Peritoneum (tissue), 1 donor: ENCODE measurements around a stretch of chr1.

GRCh38 chr1:205455305-205455777 is 504 bp downstream of the BLACAT1 start:
- PRO-cap, result no peak

- PRO-cap, result no peak
Measured at GRCh38 chr1:205474003-205474241, 18.1 kb upstream of the BLACAT1 start.

- PRO-cap, result no peak
Measured at GRCh38 chr1:205505030-205505654, 673 bp downstream of the CDK18 start.

DNA sequence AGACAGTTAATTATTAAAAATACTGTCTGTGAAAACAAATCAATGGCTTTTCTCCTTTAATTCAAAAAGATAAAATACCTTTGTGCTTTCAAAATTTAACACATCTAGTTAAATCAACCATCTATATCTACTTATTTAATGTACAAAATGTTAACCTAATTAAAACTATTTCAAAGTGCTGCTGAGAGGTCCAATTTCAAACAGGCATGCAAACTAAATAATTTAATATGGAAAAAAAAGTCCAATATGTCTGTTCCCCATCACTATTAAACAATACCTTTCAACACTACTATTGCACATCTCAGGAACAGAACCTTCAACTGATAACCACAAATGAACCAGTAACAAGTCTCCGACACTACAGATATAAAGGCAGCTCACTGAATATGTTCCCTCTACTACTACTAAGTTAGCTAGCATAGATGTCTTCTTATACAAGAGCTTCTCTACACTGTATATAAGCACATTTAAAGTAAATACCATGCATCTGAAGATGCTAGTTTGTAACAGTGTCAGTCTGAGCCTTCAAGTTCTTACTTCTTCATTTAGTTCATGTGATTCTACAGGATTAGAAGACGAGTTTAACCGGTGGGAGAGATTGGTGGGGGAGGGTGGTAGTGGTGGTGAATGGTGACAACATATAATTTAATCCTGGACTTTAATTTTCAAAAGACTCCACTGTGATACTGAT is 17.4 kb downstream of the ELK4 start:
- PRO-cap, result no peak

- PRO-cap, result no peak
Measured at GRCh38 chr1:205670468-205671596, 9.5 kb downstream of the SLC45A3 start.

DNA sequence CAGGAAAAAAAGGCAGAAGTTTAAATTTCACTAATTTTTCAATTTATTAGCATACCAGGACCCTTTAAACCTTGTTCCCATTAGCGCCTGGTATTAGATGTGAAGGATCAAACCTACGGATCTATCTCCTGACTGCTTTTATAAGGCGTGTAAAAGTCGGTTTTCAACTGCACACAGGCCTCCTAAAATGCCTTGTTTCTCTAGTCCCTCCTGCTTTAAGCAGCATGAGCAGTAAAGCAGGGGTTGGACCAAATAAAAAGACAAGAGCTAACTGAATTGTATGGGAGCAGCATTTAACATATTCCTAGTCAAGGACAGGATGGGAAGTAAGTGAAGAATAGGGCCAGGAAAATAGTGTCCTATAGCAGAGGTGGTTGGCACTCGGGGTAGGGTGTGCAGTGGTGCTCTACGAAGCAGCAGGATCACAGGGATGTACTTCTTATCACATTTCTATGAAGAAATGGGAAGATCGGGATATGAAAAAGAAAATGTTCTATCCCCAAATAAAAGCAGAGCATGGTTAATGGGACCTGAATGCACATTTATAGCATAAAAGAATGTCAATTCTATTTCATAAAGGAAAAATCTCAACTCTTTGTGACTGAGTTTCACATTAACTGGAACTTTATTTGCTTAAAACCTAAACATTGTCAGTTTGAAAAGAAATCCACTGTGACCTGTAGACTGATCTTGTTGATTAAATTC is 33.1 kb downstream of the NUCKS1 start:
- PRO-cap, result no peak

DNA sequence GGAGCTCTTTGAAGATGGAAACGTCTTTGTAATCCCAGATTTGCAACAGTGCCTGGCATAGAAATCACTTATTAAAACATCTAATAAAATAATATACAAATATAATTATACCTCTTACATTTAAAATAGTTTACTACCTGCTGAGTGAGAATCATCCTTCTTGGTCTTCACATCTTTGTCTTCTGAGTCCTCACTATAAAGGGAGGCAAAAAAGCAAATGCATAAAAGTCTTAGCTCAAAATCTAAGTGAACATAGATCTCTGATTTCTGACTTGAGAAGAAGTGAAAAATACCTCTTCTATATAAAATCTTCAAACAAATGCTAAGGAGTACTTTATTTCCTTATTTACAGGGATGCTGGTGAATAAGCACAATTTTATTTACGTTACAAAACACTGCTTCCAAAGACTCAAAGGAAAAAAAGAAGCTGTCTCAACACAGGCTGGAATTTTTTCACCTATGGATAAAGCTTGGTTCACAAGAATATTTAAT is 26.1 kb downstream of the NUCKS1 start:
- PRO-cap, result no peak

DNA sequence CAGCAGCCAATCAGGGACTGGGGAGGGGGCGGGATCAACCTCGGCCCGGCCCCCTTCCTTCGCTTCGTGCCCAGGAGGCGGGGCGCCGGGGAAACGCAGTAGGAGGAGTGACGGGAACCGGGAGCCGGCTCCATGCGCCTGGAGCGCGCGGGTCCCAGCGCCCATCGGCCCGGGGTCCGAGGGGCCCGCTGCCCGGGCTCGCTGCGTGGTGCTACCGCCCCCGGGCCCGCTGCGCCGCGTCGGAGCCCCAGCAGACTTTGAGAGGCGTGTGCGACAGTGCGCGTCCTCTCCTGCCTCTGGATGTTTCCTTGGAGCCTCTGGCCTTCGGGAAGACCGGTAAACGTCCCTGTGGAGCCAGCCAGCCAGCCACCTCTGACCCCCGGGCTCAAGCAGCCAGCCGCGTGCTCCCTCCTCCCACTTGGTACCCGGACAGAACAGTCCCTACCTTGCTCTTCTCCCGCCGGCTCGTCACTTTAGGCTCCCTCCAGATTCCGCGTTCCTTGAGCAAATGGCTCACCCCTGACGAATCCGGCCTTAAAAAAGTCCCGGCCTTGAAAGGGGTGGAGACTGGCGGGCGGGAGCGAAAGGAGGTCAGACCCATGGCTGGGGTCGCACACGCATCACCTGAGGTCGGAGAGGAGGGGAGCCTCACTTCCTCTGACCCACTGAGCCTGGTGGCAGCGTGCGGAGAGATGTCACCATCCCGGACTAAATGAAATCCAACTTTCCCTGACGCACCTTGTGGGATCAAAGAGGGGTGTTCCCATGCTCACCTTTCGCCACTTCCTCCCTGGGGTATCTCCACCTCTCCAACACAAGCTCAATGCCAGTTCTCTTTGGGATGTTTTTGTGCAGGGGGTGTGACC is 485 bp upstream of the SLC41A1 start:
- PRO-cap, result bidirectional peak, plus-strand start at position 101 of the sequence, minus-strand start outside the sequence; unidirectional peak, minus-strand start at position 475 of the sequence; unidirectional peak, minus-strand start at position 510 of the sequence

DNA sequence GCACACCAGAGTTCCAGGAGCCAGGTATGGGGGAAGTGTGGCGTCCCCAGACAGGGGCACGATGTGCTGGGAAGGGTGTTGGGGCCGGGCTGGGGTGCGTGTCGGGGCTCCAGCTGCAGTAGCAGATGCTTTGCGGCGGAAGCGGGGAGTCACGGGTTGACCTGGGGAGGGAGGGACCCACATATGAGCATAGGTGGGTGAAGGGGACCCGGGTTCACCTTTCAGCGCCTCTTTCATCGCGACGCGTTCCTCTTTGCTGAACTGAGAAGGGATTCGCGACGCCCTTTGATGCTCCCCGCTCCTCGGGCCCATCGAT is 288 bp downstream of the PM20D1 start:
- PRO-cap, result no peak

DNA sequence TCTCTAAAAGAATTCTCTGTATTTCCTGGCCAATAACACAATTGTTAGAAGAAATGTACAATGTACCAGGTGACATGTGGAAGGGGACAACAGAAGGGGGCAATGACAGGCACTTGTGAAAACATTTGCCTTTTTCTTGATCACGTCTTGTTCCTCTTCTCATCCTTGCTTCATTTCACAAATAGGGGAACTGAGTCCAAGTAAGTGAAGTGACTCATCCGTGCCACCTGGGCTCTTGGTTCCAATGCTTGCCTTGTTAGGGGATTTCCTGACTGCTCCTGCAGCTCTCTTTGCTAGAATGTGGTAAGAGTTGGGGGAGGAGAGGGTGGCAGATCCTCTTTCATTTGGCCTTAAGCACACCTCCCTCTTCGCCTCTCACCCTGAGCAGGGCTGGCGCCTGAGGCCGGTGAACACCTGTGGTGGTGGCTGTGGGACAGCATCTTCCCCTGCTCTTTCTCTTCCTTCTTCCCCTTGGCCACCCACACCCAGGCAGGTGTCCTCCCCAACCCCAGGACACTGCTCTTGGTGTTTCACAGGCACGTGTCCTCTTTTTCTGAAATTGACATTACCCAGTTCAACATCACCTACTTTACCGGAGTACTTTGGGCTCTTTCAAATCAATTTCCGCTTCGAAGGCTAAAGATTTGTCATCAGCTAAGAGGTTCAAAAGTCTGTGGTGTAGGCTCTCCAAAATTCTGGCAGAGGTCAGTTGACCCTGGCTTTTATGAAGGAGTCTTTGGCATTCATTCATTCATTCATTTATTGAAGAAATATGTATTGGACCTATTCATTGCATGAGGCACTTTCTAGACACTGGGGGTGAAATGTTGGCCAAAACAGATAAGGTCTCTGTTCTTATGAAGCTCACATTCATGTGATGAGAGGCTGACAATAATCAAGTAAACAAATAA is 2.1 kb upstream of the RHEX start:
- PRO-cap, result no peak

- PRO-cap, result no peak
Measured at GRCh38 chr1:206444967-206445605, 25.2 kb upstream of the IKBKE start.

GRCh38 chr1:206455294-206456432 is 14.6 kb upstream of the IKBKE start:
- PRO-cap, result no peak

DNA sequence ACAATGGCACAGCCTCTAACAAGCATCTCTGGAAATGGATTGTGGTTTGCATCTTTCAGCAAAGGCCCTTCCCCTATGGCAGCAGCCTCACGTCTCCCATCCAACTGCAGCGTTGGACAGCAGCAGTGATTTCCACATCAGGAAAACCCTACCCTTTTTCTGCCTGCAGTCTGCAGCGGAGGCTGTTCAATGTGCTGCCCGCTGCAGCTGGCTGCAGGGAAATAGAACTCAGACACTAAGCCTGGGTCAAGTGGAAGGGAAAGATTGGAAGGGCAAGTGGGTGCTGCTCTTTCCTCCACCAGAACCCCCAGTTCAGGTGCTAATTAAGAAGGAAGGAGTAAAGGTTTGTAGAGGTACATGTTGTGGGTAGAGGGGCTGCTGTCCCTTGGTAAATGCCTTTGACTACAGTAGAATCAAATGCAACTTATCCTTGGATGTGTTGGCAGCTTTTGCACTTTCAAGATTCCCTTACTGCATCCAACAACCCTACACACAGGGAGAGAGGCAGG is 1.8 kb downstream of the RASSF5 start:
- PRO-cap, result no peak

DNA sequence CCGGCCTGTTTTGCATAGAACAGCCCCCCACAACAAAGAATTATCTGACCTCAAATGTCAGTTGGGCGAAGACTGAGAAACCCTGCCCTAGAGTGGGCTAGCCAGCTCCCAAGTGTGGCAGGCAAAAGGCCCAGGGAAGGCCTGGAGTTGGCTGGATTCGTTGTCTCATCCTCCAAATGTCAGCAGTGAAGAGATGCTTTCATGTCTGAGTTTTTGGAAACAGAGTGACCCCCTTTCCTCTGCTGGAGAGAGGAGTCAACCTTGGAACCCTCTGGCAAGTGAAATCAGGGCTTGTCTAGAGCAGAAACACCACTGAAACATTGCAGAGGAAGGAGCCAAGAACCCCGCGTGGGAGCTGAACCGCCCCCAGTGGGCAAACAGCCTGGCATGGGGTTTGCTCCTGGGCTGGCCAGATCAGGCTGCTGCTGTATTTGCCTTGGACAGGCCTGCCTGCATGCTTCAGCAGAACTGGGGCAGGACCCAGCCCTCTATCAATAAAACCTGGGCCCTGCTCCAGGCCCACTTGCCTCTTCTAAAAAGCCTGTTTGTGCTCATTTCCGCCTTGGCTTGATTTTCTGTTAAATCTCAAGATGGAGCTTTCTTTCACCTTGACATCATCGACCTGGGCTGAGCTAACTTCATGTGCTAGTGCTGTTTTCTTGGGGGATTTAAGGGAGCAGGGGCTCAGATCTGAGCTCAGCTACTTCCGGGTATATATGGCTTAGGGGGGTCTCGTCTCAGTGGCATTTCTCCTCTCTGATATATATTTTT is 33.0 kb downstream of the RASSF5 start:
- PRO-cap, result no peak

DNA sequence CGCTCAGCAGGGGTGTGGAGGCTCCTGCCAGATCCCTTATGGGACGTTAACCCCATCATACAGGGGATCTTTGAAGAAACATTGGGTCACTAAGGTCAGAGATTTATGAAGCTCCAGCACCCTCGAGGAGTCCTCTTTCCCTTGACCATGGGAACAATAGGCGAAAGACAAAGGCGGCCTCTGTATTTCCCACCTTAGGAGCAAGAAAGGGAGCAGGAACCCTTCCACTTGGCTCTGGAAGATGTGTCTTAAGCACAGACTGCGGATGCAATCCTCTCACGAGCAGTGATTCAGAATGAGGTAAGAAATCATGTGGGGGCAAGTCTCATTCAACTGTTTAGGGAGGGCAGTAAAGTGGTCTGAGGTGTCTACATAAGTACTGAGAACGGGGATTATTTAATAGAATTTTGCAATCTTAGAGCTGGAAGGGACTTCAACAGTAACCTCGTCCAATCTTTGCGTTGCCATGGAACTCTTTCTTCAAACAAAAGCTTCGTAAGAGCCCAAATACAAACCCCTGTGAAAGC is 1.7 kb upstream of the DYRK3 start:
- PRO-cap, result no peak

DNA sequence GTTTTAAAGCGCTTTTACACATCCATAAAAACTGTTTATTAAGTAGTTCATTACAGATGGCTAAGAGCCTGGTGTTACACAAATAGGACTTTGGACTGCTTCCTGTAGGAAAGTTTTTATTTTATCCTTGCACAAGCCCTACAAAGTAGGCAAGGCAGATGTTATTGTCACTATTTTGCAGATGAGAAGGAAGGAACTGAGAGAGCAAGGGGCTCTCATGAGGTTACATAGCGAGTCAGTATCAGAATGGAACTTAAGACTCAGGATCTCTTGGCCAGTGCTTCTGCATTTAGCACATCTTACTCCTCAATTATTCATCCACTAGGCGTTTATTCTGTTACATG is 2.6 kb upstream of the MAPKAPK2 start:
- PRO-cap, result no peak

- PRO-cap, result no peak
Measured at GRCh38 chr1:206705147-206706022, 20.7 kb downstream of the MAPKAPK2 start.

DNA sequence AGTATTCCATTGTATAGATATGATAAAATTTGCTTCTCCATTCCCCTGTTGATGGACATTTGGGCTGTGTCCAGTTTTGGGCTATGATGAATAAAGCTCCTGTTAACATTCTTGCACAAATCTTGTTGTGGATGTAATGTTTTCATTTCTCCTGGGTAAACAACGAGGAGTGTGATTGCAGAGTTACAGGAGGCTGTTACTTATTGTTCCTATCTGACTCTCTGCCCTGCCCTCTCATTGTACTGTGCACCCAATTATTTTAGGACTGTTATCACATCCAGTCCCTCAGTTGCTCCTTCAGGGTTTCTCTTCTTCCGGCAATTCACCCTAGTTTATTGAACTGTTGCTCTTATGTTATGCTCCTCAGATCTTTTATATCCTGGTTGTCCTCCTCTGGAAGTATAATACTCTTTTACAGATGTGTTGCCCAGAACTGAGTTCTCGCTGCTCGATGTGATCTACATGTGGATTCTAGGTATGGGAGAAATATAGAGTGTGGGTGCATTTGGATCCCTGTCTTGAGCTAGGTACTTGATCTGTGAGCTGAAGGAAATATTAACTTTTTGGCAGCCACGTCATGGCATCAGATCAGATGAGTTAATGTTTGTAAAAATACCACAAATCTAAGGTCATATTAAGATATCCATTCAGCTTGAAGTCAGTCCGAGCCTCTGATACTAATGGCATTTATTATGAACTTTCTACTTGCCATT is 24.4 kb downstream of the MAPKAPK2 start:
- PRO-cap, result no peak

DNA sequence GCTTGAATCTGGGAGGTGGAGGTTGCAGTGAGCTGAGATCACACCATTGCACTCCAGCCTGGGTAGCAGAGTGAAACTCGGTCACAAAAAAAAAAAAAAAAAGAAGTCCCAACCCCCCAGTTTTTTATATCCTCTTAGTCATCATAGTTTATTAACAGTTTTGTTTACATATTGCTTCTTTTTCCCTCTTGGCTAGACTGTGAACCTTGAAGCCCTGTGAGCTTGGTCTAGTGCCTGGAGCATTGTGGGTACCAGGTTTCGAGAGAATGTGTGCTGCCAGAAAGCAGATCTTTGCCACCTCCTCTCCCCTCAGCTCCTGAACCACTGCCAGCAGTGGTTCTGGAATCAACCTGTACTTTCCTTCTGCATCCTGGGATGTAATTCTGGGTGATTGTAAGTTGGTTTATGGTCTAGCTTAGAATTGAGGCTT is 30.0 kb downstream of the MAPKAPK2 start:
- PRO-cap, result no peak

GRCh38 chr1:206722875-206723369 is 38.2 kb downstream of the MAPKAPK2 start:
- PRO-cap, result no peak